Urinary bladder (tissue), 3 donors: ENCODE data around the genes CDA and ECE1.

- PRO-cap, result bidirectional peak, plus-strand start at chr1:20589100, minus-strand start at chr1:20588988
- RAMPAGE, long total RNA, result no peak
Measured at GRCh38 chr1:20588599-20589254, at the start of gene CDA. Gene CDA, plus strand, starts transcription at chr1:20589097.

- PRO-cap, result no peak
- RAMPAGE, long total RNA, result no peak
Measured at GRCh38 chr1:20606334-20606748, 17.4 kb downstream of the CDA start.

GRCh38 chr1:20616282-20617153 is 16.7 kb upstream of the PINK1 start:
- PRO-cap, result no peak
- RAMPAGE, long total RNA, result no peak

DNA sequence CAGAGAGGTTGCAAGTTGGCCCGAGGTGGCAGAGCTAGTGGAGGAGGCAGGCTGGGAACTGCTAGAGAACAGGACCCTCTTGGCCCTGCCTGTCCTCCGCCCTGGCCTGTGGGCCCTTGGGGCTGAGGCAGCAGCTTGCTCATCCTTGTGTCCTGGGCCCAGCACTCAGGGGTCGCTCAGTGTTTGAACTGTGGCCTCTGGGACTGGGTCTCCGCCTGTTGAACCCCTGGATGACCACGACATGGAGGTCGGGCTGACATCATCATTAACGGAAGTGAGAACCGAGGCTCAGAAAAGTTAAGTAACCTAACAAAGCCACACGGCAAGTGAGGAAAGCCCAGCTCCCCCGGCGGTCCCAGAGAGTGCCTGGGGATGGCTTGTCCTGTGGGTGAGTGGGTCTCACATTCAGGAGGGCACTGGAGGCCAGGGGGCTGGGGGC is 22.9 kb upstream of the DDOST start:
- PRO-cap, result no peak
- RAMPAGE, long total RNA, result no peak

- PRO-cap, result no peak
- RAMPAGE, long total RNA, result no peak
Measured at GRCh38 chr1:20806763-20806981, 19.6 kb upstream of the HP1BP3 start.

DNA sequence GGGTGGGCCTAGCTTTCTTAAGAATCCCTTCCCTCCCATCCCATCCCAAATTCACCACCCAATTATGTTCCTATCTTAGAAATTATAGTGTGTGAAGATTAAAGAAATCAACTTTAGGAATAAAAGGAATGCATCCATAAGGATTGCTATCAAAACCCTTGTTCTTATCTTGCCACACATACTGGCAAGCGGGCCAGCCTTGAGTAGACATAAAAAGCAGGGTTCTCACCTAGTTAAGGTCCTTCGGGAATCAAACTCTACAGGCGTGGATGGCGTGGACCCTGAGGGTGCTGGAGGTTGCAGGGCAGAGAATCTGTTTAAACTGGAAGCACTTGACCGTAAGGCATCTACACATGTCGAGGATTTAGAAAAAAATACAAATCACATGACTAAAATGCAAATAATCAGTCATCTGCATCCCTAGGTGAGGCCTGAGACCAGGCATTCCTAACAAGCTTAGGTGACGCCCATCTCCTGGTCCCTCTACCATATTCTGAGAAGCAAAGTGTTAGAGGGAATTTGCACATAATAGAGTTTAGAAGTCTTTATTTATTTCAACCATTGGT is 66.3 kb upstream of the HP1BP3 start:
- PRO-cap, result no peak
- RAMPAGE, long total RNA, result no peak

DNA sequence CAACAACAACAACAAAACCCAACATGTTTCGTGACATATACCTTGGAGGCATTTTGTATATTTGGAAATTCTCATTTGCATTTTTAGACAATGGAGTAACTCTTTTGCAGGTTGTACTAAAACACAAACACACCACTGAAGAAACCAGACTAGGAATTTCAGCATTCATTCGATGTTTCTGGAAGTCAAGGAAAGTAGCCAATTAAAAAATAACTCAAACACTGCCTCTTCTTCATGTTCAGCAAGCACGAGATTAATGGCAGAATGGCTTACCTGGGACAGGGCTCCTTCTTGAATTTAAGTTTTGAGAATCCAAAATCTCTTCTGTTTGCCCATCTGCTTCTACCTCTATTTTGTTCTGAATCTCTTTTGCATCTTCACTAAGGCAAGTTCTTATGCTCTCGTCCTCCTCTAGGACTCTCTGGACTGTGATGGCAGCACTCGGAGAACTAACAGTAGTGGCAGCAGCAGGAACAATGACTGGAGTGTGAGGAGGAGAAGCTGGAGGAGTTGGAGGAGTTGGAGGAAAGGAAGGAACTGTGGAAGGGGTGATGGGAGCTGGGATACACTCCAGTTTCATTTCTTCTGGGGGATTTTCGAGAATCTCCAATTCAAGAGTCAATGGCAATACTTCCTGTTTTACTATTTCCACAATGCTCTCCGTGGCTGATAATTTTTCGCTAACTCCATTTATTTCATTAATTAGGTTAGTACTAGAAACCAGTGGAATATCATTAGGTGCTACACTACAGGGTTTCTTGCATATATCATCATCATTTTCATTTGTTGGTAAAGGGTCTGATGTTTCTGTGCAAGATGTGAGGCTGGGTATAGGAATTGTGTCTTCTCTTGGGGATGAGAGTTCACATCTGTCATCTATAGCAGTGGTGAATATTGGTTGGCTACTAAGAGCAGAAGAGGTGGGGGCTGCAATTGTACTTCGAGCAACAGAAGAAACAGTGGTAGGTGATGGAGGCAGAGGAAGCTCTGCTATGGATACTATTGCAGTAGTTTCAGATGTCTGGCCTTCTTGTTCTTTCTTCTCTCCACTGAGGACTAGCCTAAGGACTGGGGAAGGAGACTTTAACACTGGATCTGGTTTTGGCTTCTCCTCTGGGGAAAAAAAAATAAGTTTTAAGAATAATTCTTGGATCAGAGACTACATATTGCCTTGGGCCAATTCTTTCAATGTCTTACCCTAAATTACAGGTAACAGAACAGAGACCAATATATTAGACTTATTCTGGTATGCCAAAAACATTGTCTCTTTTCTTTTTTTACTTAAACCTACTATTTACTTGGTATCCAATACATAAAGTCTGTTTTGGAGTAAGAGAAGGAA is 154.6 kb upstream of the HP1BP3 start:
- PRO-cap, result no peak
- RAMPAGE, long total RNA, result no peak

DNA sequence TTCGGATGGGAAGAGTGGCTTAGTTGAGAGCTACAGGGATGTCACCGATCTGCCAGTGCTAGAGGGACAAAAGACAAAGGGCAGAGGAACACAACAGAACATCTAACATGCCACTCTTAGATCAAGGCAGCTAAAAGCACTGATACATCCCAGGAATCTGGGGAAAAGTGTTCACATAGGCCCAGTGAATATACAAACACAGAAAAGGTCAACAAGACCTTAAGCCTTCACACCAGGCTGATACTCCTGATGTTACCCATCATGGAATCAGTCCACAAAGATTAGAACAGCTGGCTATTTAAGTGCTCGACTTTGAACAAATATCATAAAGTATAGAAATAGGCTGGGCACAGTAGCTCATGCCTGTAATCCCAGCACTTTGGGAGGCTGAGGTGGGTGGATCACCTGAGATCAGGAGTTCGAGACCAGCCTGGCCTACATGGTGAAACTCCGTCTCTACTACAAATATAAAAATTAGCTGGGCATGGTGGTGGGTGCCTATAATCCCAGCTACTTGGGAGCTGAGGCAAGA is 163.1 kb downstream of the EIF4G3 start:
- PRO-cap, result no peak
- RAMPAGE, long total RNA, result no peak

- PRO-cap, result no peak
- RAMPAGE, long total RNA, result no peak
Measured at GRCh38 chr1:21190805-21191308, 14.2 kb upstream of the EIF4G3 start.

DNA sequence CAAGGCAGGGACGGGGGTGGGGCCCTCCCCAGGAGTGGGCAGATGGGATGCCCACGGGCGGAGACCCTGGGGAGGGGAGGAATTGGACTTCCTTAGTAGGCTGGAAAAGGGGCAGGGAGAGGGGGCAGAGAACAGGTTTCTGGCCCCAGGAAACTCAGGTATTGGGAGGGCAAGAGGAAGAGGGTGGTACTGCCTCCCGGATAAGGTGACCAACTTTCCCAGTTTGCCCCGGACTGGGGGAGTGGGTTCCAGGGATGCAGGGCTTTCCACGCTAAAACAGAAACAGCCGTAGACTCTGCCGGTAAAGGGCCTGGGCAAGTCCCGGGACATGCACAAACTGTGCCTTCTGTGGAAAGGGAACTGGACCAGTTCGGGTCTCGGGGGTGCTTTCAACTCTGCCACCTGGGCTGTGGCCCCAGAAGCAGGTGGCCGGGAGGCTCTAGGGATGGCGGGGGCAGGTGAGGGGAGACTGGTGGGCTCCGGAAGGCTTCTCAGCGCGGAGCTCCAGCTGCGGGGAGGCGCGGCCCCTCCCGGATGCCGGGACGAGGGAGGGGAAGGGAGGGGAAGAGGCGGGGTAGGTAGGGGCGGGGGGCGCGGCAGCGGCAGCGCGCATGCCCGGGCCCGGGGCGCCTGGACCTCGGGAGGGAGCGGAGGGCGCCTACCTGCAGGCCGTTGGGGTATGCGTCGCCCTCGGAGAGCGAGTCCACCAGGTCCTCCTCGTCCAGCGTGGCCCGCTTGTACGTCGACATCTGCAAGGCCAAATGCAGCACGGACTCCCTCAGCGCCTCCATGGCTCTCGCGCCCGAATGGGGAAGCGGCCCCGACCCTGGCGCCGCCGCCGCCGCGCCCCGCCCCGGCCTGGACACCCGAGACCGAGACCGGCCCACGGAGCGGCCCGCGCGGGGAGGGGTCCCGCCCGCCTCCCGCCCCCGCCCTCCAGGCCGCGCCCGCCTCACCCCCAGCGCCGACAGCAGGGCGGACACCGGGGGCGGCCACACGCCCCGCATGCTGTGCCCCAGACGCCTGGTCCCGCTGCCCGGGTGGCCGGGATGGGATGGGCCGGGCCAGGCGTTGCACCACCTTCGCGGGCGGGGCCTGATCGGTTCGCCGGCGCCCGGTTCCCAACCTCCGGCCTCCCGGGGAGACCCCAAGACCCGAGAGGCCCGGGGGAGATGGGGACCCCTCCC is at the start of gene ECE1:
Gene ECE1, minus strand, starts transcription at position 1,056 of the 1,187 bp plus-strand sequence.
- PRO-cap, result bidirectional peak, plus-strand start at position 581 of the sequence, minus-strand start at position 536 of the sequence; bidirectional peak, plus-strand start at position 961 of the sequence, minus-strand start at position 864 of the sequence; unidirectional peak, minus-strand start at position 1,034 of the sequence
- RAMPAGE, long total RNA, result no peak

- PRO-cap, result bidirectional peak, plus-strand start at chr1:21292911, minus-strand start at chr1:21292761
- RAMPAGE, long total RNA, result no peak
Measured at GRCh38 chr1:21292657-21292983, 2.4 kb upstream of the ECE1 start.

GRCh38 chr1:21292984-21294162 is 3.1 kb upstream of the ECE1 start:
- PRO-cap, result no peak
- RAMPAGE, long total RNA, result no peak

GRCh38 chr1:21311166-21311464 is 20.9 kb upstream of the ECE1 start:
- PRO-cap, result no peak
- RAMPAGE, long total RNA, result no peak

- PRO-cap, result unidirectional peak, plus-strand start at chr1:21314409
- RAMPAGE, long total RNA, result no peak
Measured at GRCh38 chr1:21313796-21314984, 23.9 kb upstream of the ECE1 start.

DNA sequence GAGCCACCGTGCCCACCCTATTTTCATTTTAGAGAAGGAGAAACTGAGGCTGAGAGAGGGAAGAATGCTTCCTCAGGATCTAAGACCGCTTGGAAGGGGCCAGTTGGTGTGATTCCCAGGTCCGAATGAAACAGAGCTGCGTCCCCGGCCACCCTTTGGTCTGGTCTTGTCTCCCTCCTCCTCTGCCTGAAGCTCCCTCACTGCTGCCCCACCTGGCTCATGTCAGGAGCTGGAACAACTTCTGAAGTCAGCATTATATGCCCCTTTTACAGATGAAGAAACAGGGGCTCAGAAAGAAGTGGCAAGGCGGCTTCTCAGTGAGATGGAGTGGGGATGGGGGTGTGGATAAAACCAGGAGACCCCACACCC is 31.6 kb upstream of the ECE1 start:
- PRO-cap, result no peak
- RAMPAGE, long total RNA, result no peak

DNA sequence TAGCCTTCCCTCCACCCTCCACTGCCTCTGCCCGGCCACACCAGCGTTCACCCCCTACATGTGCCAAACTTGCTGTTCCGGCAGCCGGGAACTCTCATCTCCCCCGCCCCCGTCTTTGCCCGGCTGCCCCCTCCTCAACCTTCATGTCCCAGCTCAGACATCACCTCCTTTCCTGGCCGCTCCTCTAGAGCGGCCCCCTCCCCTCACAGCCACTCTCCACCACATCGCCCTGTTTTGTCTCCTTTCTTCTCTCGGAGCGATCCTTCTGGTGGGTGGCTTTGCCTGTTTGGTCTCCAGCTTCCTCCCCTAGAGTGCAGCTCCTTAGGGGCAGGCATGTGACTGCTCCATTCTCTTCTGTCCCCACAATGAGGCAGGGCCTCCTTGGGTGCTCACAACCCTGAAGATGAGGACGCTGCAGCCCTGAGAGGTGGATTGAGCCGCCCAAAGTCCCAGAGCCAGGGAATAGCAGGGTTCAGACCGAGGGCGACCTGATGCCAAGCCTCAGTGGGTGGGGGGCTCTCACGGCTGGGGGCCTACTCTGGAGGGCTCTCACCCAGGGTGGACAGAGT is 44.9 kb upstream of the ECE1 start:
- PRO-cap, result no peak
- RAMPAGE, long total RNA, result no peak

- PRO-cap, result unidirectional peak, minus-strand start at chr1:21343673
- RAMPAGE, long total RNA, result no peak
Measured at GRCh38 chr1:21343011-21343776, 52.9 kb upstream of the ECE1 start.

- PRO-cap, result no peak
- RAMPAGE, long total RNA, result no peak
Measured at GRCh38 chr1:21546342-21546559, 37.0 kb downstream of the ALPL start.

GRCh38 chr1:21549867-21550752 is 40.9 kb downstream of the ALPL start:
- PRO-cap, result no peak
- RAMPAGE, long total RNA, result no peak

DNA sequence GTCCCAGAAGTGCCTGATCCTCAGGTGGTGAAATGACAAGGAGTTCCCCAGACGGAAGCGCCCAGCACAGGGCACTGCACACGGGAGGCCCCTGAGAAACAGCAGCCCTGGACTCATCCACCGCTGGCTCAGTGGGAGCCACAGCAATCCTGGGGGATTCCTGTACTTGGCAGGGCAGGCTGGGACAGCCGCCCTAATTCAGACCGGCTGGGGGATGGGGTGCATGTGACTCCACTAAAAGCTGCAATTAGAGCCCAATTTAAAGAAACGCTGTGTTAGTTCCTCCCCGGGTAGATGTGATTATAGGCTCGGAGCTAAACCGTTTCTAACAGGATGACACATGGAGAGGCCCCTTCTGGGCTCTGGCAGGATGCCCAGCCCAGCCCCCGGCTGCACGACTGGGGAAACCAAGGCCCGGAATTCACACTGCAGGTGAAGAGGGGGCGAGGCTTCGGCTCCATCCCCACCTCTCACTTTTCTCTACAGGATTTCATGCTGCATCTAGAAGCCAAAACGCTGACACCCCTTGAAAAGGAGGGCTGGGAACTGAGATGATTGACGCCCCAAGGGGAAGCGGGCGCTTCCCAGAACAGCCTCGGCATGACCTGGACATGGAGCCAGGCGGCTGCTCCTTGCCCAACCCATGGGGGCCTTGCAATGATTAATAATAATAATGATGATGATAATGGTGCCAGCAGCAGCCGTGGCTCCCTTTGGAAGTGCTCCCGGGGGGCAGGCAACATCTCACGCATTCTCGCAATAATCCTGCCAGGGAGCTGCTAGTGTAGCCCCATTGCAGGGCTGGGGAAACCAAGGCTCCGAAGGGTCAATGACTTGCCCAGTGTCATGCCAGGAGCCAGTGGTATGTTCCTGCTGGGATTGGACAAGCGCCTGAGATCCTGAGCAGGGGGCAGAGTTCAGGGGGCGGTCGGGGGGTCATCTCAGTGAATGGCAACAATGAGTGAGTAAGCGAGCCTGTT is 78.4 kb downstream of the RAP1GAP start:
- PRO-cap, result no peak
- RAMPAGE, long total RNA, result no peak